Karpas-422 (cell line): ENCODE measurements around a stretch of chr9.

DNA sequence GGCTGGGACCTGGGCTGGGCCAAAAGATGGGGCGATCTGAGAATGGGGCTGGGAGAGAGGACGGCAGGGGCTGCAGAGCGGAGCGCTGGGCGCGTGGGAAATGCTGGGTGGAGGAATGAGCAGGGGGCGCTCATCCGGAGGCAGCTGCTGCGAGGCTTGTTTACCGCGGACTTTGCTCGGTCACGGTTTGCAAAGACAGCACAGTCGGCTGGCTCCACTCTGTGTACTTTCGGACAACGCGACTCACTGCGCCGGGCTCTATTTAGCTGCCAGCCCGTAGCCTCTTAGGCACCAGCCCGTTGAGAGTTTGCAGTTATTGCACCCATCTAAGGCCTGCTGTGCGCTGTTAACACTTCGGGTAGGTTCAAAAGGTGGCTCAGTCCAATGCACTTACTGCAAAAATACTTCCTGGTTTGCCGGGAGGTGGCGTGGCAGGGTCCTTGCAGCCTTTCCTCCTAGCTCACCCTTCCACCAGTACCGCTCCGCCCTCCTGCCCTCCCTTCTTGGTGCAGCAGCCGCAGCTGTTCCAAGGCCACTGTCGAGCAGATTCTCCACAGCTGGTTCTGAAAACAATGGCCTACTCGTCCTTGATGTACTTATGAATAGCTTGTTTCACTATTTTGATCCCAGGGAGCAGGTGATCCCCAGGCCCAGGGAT, 1.4 kb downstream of the LURAP1L start:
- PRO-cap, result no peak
- RAMPAGE, long total RNA, result no peak

GRCh38 chr9:13431035-13431603, 151.6 kb upstream of the MPDZ start:
- PRO-cap, result no peak
- RAMPAGE, long total RNA, result no peak

DNA sequence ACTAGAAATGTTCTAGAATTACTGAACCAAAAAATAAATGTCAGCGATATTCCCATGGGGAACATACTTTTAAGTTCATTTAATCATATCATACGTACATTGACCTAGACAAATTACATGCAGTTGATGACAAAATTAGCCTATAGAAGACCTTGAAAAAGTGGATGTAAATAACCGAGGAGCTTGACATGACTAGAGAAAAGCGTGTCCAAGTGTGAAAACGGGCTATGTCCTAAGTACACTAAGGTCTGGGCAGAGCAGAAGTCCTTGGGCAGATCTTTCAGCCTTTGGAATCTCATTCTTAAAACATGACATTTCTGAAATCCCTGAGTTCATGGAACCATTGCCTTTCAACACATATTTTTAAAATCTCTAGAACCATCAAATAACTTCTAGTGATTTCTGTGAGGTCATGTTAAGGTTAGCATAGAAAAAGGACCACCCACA, 417.1 kb downstream of the NFIB start:
- PRO-cap, result no peak
- RAMPAGE, long total RNA, result no peak

GRCh38 chr9:14026885-14027602, 286.9 kb downstream of the NFIB start:
- PRO-cap, result no peak
- RAMPAGE, long total RNA, result no peak

GRCh38 chr9:14030856-14031658, 282.9 kb downstream of the NFIB start:
- PRO-cap, result no peak
- RAMPAGE, long total RNA, result no peak

- PRO-cap, result no peak
- RAMPAGE, long total RNA, result no peak
Observed at GRCh38 chr9:14207333-14208208, 106.4 kb downstream of the NFIB start.

- PRO-cap, result no peak
- RAMPAGE, long total RNA, result no peak
Observed at GRCh38 chr9:14240226-14241059, 73.5 kb downstream of the NFIB start.

- PRO-cap, result no peak
- RAMPAGE, long total RNA, result no peak
Observed at GRCh38 chr9:14248213-14249036, 65.5 kb downstream of the NFIB start.

DNA sequence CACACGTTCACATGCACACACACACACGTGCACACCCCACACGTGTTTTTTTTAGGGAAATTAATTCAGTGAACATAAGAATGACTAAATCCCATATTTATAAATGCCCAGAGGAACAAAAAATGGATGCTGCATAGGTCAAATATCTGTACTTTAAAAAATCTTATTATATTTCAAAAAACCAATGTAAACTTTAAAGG, 32.2 kb downstream of the NFIB start:
- PRO-cap, result no peak
- RAMPAGE, long total RNA, result no peak

GRCh38 chr9:14298511-14298982, 15.4 kb downstream of the NFIB start:
- PRO-cap, result no peak
- RAMPAGE, long total RNA, result no peak

DNA sequence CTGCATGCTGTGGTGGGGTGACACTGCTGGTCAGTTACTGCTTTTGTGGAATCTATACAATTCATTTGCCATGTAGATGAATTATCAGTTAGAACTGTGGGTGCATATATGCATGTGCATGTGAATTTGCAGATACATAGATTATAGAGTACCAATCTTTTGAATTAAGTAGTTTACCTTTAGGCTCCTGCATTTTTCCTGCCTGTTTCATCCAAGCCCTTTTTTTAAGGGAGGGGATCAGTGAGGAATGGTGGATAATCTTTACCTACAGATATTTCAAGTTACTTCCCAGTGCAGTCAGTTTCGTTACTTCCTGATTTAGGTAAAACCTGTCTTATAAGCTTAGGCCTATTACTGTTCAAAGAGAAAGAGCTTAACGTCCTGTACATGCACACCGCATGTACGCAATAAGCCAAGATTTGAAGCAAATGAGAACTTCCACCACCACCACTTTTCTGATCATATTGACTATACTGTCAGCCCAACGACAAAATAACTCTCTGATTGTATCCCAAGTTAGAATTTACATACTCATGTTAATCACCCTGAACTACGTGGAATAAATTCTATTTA, 5.3 kb downstream of the NFIB start:
- PRO-cap, result no peak
- RAMPAGE, long total RNA, result no peak

DNA sequence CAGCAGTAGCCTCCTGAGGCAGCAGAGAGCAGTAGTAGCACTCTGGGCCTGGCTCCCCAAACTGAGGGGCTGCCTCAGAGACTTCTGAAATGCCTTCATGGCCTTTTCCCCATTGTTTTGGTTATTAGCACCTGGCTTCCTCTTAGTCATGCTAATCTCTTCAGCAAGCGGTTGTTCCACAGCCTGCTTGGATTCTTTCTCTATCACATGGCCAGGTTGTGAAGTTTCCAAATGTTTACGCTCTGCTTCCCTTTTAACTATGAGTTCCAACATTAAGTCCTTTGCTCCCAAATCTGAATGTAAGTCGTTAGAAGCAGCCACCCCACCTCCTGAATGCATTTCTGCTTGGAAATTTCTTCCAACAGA, 145.9 kb downstream of the ZDHHC21 start:
- PRO-cap, result no peak
- RAMPAGE, long total RNA, result no peak

DNA sequence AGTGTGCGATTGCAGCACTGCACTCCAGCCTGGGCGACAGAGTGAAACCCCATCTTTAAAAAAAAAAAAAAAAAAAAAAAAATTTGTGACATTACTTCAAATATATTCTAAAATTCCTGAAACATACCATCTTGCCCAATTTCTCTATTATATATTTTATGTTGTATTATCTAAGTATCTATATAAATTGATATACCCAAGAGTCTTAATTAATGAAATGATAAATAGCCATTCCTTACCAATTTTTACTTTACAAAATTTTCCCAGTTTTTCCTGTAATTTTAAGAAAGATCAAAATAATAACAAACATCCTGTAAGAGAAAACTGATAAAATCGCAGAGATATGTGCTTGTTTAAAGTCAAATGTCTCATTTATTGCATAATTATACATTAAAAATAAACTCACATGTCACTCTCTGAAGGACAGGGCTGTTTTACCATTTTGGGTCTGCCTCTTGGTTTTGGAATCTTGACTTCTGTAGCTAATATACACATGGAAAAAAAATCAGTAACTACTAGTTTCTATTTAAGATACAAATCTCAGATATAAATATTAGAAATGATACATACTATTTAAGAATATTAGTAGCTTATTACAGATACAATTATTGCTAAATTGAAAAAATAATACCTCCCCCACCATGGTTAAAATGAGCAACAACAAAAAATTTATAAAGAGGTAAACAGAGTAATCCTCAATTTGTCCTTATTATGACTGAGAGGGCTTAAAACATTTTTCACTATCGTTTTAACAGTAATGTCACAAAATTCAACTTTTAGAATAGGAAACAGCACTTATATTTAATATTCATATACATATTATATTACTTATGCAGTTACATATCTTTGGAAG, 32.5 kb downstream of the PSIP1 start:
- PRO-cap, result no peak
- RAMPAGE, long total RNA, result no peak

- PRO-cap, result no peak
- RAMPAGE, long total RNA, result no peak
Observed at GRCh38 chr9:15489849-15490194, 20.9 kb downstream of the PSIP1 start.

GRCh38 chr9:16243739-16244176, 626.7 kb downstream of the BNC2 start:
- PRO-cap, result no peak
- RAMPAGE, long total RNA, result no peak

DNA sequence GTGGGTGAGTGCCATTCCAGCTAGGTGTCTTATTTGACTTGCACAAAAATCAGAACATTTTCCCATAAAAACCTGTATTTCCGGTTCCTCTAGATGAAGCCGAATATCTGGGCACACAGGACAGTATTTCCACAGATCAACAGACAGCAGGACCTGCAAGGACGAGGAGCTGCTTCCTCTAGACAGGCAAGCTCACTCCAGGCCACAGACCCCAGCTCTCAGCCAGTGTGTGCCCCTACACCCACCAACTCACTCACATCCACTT, 588.7 kb downstream of the BNC2 start:
- PRO-cap, result no peak
- RAMPAGE, long total RNA, result no peak

DNA sequence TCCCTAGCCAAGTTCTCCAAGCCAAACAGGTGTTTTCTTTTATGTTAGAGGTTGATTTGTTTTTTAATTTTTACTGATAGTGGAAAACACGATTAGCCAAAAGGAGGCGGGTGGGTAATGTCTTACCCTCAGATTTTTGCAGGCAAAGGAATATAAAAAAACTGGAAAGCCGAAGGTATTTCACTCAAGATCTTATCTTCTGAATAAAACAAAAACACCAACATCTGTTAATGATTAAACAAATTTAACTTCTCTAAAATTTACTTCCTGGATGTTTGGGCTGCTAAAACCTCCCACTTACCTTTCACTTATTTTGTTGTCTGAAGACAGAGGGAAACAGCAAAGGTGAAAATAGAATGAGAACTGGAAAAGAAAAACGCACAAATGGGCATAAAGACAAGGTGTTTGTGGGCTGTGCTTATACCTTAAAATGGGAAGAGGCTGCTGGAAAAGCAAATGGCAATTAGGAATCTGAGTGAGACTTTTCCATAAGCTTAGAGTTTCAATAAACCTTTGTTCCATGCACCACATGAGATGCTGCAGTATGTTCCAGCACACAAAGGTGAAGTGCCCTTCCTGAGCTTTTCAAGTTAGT, 298.4 kb downstream of the BNC2 start:
- PRO-cap, result no peak
- RAMPAGE, long total RNA, result no peak

DNA sequence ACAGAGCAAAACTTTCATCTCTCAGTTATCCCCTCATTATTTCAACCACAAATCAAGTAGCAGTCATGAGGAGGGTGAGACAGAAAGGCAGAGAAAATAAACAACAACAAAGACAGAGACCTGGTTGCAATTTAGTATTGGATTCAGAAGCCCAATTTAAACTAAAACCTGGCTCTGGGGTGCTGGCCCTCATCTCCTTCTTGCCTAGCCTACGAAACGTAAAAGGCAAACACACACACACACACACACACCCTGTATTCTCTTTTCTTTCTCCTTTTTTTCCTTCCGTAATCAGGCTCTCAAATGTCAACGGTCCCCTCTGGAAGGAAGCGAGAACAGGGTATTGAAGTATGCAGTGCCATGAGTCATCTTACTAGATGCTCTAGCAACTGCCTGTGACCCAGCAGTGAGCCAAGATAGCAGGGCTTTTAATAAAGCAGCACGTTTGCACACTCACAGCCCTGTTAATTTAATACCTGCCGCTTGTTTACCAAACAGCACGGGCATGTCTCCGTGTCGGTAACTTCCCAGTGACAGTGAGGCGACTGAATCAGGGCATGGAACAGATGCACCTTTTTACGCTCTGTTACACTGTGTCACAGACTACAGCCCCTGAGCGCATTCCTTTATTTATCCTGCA, 243.9 kb downstream of the BNC2 start:
- PRO-cap, result no peak
- RAMPAGE, long total RNA, result no peak

GRCh38 chr9:16696135-16696676, 174.3 kb downstream of the BNC2 start:
- PRO-cap, result no peak
- RAMPAGE, long total RNA, result no peak

DNA sequence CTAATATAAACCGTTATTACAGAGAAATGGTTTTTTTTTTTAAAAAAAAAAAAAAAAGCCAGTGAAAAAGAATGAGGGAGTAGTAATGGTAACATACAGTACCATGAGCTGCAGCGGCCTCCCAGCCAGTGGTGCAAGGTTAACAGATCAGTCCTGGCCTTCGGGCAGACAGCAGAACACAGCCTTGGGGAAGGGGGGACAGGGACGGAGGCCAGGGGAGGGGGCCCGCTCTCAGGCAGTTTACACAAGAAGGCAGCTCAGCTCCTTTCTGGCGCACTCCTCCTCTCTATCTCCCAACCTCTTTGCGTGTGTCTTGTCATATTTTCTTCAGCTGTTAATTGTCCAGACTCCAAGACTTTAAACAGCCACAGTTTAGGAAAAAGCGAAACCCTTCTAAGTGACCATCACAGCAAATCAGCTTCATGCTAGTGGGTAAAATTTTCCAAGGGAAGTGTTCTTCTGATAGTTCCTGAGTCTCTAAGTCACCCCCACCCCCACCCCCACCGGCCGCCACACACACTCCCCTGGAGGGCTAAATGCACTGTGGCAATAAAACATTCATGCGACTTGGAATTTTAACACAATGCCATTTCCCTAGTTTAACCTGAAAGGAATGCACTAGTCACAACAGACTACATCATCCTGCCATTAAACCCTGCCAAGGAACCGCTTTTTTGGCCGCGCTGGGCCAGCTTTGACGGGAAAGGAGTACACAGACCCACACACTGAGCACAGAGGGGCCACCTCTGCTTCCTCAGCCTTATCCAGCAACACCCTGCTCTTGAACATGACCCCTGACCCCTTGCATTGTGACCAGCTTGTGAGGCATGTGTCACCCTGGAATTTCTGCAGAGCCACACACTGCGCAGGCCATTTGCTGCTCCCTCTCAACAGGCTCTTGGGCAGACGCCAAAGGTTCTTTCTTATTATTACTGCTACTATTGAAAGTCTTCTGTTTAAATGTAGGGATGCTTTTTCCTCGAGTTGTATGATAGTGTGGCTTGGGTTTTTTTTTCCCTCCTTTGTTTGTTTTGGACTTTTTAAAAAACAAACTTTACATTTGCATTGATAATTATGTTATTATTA, 165.5 kb downstream of the BNC2 start:
- PRO-cap, result no peak
- RAMPAGE, long total RNA, result no peak